NCI-H460 (cell line): ENCODE results near the gene MYB.

GRCh38 chr6:131575785-131576302 lies 2.8 kb downstream of the ARG1 start:
RAMPAGE:
- cytosol, long total RNA, result no peak
- long total RNA, result no peak
- nucleus, long total RNA, result no peak

DNA sequence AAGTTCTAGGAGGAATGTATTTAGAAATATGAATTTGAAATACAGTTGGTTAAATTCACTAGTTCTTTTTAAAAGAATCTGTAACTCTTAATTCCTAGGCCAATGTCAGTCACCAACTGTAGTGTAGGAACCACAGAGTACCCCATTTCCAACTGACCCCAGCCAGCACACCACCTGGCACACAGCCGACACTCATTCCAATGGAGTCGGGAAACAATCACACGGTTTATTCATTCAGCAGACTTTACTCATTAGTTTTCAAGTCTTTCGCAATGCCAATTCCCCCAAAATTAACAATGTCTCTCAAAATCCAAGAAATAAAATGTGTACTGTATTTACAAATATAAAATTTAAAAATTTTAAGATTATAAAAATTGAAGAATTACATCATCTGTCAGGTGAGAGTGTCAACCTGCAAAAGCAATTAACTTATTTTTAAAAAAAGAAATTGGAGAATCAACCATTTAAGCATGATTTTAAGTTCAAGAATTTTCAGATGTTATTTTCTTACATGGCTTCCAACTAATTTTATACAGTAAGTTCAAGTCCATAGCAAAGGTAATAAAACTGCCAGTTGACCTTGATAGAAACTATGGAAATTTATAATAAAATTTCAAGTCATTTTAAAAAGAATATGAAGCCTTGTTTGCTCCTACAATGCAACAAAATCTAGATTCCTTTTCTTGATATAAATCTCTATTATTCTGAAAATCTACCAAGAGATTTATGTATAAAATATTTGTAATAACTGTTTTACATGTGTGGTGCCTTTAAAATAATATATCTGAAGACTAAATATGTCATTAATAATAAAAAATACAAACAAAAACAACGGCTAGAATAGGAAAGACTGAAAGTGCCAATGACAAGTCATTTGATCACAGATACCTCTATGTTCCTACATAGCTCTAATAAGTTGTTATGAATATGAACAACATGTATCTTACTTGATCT lies 13.8 kb downstream of the ARG1 start:
RAMPAGE:
- cytosol, long total RNA, result no peak
- long total RNA, result no peak
- nucleus, long total RNA, result no peak

DNA sequence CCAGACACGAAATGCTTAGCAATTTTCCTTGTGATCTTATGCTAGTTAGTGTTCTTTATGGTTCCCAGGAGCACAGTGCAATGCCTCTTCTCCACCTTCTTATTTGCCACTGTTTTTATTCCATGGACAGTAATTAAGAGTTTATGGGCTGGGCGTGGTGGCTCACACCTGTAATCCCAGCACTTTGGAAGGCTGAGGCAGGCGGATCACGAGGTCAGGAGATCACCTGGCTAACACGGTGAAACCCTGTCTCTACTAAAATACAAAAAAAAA lies 55.6 kb downstream of the ENPP1 start:
RAMPAGE:
- cytosol, long total RNA, result no peak
- long total RNA, result no peak
- nucleus, long total RNA, result no peak

DNA sequence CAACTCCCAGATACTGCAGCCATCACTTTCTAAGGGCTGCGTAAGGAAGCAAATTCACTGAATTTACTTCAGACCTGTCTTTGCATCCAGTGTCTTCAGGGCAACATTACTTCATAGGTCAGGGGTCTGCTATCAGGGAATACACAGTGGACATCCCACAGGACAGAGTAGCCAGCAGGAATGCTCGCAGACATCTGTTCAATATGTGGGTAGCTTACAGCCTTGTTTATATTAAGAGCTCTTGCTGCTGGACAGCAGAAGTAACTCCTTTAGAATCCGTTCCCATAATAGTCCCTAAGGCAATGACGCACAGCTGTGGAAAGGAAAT lies 198.8 kb downstream of the MOXD1 start:
RAMPAGE:
- cytosol, long total RNA, result no peak
- long total RNA, result no peak
- nucleus, long total RNA, result no peak

DNA sequence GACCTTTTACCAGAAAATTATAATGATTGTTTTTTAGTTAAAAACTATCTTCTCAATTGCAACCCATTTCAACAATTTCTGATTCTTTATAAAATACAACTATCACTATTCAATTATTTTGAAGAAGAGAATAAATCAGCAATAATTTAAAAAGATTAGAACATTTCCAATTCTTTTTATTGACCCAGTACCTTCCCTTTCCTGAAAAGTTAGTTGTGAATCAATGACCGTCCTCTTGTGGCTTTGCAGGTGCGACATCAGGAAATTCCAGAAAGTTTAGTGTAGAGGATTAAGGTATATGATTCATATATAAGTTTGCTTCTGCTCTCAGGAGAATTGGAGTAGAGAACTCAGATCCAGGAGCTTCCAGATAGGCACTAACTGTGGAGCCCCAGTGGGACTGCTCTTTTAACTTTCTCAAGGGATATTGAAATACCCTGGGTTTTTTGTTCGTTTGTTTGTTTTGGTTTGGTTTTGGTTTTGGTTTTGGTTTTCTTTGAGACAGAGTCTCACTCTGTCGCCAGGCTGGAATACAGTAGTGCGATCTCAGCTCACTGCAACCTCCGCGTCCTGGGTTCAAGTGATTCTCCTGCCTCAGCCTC lies 9.6 kb downstream of the TAAR2 start:
RAMPAGE:
- cytosol, long total RNA, result no peak
- long total RNA, result no peak
- nucleus, long total RNA, result no peak

RAMPAGE:
- cytosol, long total RNA, result no peak
- long total RNA, result no peak
- nucleus, long total RNA, result no peak
Observed at GRCh38 chr6:132672429-132672841, 13.5 kb upstream of the TAAR1 start.

GRCh38 chr6:132817352-132818414 lies 3.3 kb downstream of the RPS12 start:
RAMPAGE:
- cytosol, long total RNA, result no peak
- long total RNA, result no peak
- nucleus, long total RNA, result no peak

DNA sequence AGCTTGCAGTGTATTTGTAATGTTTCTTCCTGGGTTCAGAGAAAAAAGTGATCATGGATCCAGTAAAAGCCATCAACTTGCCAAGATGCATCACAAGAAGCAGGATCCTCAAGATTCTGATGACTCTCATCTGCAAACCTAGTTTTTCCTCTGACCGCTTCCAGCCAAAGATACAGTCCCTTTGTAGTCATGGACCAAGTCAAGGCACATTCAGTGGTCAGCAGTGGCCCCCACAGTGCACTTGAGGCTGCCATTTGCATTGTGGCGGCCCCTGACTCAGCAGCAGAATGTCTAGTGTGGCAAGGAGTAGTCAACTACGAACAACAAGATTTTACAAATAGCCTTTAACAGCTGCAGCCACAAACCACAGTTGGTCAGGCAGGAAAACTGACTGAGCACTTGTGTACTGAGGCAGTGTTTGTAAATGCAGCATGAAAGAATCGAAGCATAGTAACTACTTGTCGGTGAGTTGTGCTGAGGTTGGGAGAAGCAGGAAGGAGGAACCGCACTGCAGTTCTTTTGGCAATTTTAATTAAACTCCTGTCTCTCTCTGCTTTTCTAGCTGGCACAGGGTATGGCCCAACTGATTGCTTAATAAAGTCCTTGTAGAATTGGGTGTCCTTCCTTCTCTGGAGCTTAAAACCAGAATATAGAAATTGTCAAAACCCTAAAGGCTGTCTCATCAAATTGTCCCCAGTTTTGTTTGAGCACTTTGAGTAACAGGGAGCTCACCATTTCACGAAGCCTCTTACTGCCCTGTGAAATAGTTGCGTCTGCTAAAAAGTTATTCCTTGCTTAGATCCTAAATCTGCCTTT lies 49.5 kb downstream of the SLC2A12 start:
RAMPAGE:
- cytosol, long total RNA, result no peak
- long total RNA, result no peak
- nucleus, long total RNA, result no peak

DNA sequence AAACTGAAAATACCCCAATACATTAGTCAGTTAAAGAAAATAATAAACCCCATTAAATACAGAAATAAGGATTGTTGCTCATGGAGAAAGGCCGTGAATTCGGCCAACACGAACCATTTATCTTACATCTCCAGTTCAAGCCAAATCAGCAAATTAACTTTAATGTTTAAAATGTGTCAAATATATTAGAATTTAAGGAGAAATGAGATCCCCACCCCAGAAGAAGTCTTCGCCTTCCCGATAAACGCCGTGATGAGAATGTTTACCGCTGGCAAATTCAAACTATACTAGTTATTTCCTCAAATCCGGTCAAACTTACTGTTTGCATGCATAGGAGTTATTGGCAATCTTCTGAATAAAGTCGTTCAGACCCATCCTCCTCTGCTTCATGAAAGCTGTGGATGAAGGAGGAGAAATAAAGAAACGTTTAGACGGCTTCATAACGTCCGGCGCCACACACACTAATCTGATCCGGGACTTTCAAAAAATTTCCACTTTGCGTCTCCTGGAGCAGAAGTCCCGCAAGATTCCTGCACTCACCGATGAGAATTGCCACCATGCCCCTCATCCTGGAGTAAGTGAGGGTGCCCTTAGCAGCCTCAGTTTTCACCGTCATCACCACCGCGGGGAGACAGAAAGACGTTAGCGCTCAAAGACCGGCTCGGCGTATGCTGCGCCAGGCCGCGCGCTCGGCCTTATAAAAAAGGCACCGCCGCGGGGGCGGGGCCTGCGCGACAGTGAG lies 121.9 kb upstream of the SLC2A12 start:
RAMPAGE:
- cytosol, long total RNA, result no peak
- long total RNA, result no peak
- nucleus, long total RNA, result no peak

GRCh38 chr6:134177998-134179133 lies 125.9 kb upstream of the SLC2A12 start:
RAMPAGE:
- cytosol, long total RNA, result no peak
- long total RNA, result no peak
- nucleus, long total RNA, result no peak

DNA sequence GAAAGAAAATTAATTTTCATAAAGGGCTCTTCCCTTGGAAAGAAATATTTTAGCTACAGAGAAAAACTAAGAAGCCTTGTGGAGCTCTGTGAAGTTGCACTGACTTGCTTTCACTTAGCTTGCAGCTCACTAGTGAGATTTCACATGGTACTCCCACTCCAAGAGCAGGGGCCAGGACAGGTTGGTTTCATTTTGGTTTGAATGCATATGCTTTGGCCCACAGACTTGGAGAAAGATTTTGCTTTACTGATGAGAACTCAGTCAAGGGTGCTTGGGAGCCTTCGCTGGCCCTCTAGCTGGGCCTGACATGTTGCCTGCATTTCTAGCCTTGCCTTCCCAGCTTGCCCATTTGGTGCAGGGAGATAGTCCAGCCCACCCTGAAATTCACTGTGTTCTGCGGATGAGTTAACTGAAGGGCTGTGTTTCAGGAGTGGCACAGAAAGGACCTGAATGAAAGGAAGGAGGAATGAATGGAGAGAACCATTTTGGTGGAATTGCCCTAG lies 2.0 kb downstream of the SGK1 start:
RAMPAGE:
- cytosol, long total RNA, result no peak
- long total RNA, result no peak
- nucleus, long total RNA, result no peak

DNA sequence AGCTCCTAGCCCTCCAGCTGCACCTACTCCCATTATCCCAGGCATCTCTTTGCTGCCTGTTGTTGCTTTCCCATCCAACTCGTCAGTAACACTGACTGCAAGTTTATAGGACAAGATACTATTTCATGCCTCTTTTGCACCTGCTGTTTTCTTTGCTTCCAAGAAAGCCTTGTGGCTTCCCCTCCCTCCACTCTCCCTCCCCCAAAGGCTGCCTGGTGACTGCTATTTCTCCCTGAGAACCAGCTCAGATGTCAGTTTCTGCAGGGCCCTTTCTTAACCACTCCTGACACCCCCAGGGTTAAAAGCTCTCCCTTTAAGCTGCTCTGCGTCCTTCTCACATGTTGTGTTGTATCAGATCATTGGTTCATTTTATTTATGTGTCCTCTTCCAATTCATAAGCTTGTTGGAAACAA lies 34.3 kb upstream of the SGK1 start:
RAMPAGE:
- cytosol, long total RNA, result no peak
- long total RNA, result no peak
- nucleus, long total RNA, result no peak

DNA sequence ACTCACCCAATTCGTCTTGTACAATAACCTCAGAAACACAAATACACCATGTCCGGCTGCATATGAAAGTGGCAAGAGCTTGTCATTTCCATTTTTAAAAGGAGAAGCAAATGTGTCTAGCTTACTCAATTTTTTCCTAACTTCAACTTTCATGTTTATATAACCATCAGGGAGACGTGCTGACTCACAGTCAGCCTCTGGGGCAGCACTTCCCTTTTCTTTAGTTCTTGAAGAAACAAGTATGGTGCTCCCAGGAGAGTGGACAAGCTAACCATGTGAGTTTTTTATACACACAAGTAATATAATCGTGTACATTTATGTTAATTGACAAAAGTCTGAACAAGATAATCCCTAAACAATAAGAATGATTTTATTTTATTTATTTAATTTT lies 55.5 kb upstream of the SGK1 start:
RAMPAGE:
- cytosol, long total RNA, result no peak
- long total RNA, result no peak
- nucleus, long total RNA, result no peak

DNA sequence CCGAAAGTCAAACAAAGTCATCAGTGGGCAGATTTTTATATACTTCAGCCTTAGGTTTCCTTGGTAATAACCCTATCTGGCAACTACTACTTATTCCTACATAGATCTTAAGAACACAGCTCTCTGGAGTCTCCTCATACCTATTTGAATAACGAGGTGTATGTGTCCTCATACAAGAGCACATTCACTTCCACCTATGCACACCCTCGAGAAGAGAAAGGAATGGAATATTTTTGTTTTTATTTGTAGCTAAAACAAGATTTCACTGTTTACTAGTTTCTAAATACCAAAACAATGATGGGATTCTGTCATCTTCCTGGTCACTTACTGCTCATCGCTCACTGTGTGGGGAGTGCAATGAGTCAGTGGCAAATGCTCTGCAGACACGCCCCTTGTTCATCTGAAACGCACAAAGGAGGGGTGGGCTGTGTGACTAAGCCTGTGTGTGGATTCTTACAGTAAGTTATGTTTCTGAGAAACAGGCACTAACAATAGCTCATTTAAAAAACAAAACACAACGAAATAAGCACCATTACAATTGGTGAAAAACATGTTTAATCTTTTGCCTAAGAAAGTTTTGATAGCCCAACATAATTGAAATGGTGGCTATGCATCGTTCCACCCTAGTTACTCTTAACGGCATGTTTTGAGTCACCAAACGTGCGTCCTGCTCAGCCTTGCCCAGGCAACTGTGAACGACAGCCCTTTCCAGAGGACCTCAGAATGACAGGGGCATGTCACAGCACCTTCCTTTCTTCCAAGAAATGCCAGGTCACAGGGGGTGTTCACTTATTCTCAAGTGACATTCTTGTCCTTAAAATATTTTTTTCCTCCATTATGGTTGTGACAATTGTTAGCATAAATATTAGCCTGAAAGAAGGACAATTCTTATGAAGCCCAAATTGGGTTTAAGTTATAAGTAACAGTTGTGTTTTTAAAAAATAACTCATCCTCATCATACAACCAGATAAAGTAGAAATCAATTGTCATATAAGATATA lies 118.4 kb upstream of the SGK1 start:
RAMPAGE:
- cytosol, long total RNA, result no peak
- long total RNA, result no peak
- nucleus, long total RNA, result no peak

DNA sequence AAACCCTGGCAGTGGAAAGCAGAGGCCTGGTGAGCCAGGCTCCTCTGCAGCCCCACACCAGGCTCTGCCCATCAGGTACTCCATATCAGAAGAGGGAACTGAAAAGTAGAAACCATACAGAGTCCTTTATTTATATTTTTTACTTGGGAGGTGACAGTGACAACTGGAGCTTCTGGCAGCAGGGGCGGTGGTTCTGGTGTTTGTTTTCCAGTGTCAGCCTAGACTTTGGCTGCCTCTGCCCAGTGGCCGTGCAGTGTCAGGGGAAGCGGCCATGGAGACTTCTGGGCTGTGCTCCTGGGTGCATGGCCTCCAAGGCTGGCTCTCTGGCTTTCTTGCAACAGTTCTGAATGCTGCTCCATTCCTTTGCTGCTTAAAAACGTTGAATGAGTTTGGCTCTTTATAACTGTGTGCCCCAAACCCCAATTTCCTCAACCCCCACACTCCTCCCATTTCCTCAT lies 140.9 kb upstream of the SGK1 start:
RAMPAGE:
- cytosol, long total RNA, result no peak
- long total RNA, result no peak
- nucleus, long total RNA, result no peak

DNA sequence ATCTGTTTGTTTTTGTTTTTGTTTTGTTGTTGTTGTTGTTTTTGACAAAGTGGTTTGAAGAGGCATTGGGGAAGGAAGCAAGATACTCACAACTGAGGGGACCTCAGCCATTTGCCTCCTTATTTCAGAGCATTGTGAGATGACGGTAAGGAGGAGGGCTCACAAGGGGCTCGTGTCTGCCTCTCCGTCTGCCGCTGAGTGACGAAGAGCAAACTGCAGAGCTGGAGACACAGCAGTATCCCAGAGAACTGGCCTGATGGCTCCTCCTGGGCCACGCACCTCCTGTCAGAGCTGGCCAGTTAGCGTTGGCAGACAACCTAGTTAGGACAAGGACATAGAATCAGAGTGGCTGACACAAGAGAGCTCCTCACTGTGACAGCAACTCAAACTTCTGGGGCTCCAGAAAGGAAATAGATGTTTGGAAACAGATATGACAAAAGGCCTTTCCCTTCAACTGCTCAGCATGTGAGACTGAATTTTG lies 212.9 kb upstream of the SGK1 start:
RAMPAGE:
- cytosol, long total RNA, result no peak
- long total RNA, result no peak
- nucleus, long total RNA, result no peak

DNA sequence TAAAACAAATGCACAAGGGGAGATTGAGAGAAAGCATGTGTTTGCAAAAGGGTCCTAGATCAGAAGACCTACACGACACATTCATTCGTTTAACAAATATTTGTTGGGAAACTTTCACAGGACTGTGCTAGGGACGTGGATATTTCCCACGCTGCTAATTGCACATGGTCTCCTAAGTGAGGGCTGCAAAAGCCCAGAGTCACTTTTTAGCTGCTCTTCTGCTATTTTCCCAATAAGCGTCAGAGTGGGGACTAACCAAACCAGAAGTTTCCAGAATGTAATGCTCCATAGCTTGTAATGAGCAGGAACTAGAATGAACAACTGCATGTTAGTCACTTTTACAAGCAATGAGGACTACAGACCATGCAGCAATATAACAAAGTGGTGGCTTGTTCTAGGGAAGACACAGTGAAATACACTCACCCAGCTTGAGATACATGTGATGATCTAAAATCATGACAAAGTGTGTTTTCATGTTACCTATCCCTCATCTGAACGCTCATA lies 314.0 kb upstream of the SGK1 start:
RAMPAGE:
- cytosol, long total RNA, result no peak
- long total RNA, result no peak
- nucleus, long total RNA, result no peak

RAMPAGE:
- cytosol, long total RNA, result no peak
- long total RNA, result no peak
- nucleus, long total RNA, result no peak
Observed at GRCh38 chr6:134720509-134721342, 229.2 kb downstream of the ALDH8A1 start.

GRCh38 chr6:135037085-135037618 lies 17.5 kb downstream of the HBS1L start:
RAMPAGE:
- cytosol, long total RNA, result no peak
- long total RNA, result no peak
- nucleus, long total RNA, result no peak

GRCh38 chr6:135181026-135182123 lies at the start of gene MYB:
Gene MYB, plus strand, starts transcription at chr6:135181308.
RAMPAGE:
- cytosol, long total RNA, result no peak
- long total RNA, result no peak
- nucleus, long total RNA, result no peak